ENCODE measurements around the genes PDE3B, INSC, PLEKHA7 and KCNJ11.

DNA sequence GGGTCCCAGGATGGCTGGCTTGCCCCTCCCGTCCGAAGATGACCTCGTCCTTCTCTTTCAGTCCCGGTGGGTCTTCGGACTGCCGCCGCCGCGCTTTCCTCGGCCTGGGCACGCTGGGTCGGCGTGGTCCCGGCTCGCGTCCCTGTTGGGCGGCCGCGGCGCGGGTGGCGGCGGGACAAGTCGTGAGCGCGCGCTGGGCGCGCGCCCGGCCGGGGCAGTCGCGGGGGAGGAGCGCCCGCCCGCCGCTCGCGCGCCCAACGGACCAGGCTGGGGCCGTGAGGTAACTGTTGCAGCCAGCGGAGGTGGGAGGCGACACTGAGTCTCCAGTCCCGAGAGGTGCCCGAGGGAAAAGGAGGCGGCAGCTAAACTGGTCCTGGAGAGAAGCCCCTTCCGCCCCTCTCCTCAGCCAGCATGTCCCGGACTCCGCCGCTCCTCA is at the start of gene PDE3B:
PDE3B (plus strand) TSS at position 326 of the 436 bp plus-strand sequence.
- PRO-cap = bidirectional peak, plus-strand start at position 326 of the sequence, minus-strand start at position 144 of the sequence
- RAMPAGE, long total RNA, 4 experiments = start-site peak on the minus strand in 3 of 4 experiments, centred at positions 115 to 167 of the sequence, 26 to 108 reads per replicate

DNA sequence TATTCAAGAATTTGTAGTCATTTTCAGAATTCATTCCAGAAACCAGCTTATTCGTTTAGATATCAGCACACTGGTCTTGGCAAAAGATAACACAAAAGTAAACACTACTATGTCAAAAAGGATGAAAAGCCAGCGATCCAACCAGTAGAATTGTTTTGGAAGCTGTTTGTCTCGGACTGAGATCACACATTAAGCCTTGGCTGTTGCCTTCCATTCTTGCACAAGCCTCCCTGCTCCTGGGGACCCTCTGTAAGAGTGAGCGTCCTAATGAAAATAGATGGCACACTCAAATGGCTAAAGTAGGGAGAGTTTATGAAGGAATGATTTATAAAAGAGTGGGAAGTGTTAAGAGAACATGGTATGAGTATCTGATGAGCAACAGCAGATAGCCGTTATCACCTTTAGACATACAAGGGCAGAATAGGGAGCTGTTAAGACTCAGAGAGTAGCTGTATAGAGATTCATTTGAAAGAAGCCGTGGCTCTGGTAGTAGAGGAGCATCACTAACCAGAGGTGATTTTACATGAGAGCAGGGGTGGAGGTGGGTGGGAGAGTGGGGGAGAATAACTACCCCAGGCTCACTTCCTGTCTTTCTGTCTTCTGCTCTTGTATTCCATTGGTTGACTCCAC is 25.2 kb downstream of the PDE3B start:
- PRO-cap = no peak
- RAMPAGE, long total RNA, 4 experiments = no peak in any of the 4 experiments

GRCh38 chr11:15114367-15115383 is at the start of gene INSC:
Gene INSC, plus strand, starts transcription at chr11:15114923.
- PRO-cap = bidirectional peak, plus-strand start at chr11:15114923, minus-strand start at chr11:15114782
- RAMPAGE, long total RNA, 4 experiments = start-site peak on the plus strand in 2 of 4 experiments, at chr11:15114739-15115002 at its widest, 7 to 17 reads per replicate

DNA sequence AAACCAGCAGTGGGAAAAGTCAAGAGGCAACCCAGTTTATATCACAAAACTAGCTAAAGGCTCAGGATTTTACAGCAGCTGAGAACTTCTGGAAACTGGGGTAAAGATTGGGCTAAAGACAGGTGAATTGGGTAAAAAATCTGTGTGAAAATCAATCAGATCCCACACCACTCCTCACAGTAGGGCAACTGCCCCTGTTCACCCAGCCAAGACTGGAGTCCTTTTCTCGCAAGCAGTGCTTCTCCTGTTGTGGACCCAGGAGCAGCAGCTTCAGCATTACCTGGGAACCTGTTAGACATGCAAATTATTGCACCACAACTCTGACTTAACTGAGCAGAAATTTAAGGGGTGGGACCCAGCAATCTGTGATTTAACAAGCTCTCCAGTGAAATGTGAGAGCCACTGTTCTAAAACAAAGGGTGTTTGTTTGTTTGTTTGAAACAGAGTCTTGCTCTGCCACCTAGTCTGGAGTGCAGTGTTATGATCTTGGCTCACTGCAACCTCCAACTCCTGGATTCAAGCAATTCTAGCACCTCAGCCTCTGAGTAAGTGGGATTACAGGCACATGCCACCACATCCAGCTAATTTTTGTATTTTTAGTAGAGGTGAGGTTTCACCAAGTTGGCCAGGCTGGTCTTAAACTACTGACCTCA is 591.4 kb downstream of the SOX6 start:
- PRO-cap = bidirectional peak, plus-strand start at position 235 of the sequence, minus-strand start at position 278 of the sequence
- RAMPAGE, long total RNA, 4 experiments = start-site peak on the plus strand in 1 of 4 experiments, centred at position 421 of the sequence, 15 reads per replicate

GRCh38 chr11:15912791-15913253 is 443.5 kb downstream of the SOX6 start:
- PRO-cap = no peak
- RAMPAGE, long total RNA, 4 experiments = no peak in any of the 4 experiments

- PRO-cap = no peak
- RAMPAGE, long total RNA, 4 experiments = no peak in any of the 4 experiments
Measured at GRCh38 chr11:15941308-15941702, 415.0 kb downstream of the SOX6 start.

GRCh38 chr11:15947604-15948470 is 408.5 kb downstream of the SOX6 start:
- PRO-cap = no peak
- RAMPAGE, long total RNA, 4 experiments = no peak in any of the 4 experiments

GRCh38 chr11:16318210-16318773 is 38.1 kb downstream of the SOX6 start:
- PRO-cap = no peak
- RAMPAGE, long total RNA, 4 experiments = start-site peak on the minus strand in 1 of 4 experiments, at chr11:16318455-16318595 at its widest, 16 reads per replicate

- PRO-cap = no peak
- RAMPAGE, long total RNA, 4 experiments = no peak in any of the 4 experiments
Measured at GRCh38 chr11:16612508-16613377, 125.7 kb upstream of the C11orf58 start.

DNA sequence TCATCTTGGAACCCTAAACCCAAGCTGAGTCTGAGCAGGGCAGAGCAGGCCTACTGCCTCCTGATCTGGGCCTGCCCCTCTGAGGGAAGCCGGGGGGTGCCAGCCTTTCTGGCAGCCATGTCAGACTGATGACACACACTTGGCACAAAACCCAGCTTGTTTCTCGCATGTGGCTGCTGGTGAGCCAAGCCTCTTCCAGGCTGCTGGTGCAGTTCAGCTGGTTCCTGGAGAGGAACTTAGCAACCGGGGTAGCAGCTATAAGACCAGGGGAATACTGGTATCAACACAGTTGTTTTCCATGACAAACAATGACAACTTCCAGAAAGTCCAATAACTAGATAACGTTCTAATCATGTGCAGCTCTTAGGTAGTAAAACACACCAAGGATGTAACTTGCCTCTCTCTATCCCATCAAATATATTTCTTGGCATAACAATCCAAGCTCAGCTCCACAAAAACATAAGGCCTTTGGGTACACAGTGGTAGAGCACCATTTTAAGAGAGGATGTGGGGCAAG is 71.9 kb downstream of the C11orf58 start:
- PRO-cap = no peak
- RAMPAGE, long total RNA, 4 experiments = no peak in any of the 4 experiments

GRCh38 chr11:16897324-16898121 is 116.7 kb downstream of the PLEKHA7 start:
- PRO-cap = no peak
- RAMPAGE, long total RNA, 4 experiments = start-site peak on the minus strand in 1 of 4 experiments, at chr11:16897402-16897832 at its widest, 6 reads per replicate

- PRO-cap = unidirectional peak, minus-strand start at chr11:16925614; unidirectional peak, minus-strand start at chr11:16925727; unidirectional peak, minus-strand start at chr11:16925873
- RAMPAGE, long total RNA, 4 experiments = start-site peak on the minus strand in 1 of 4 experiments, at chr11:16925418-16925894 at its widest, 10 to 18 reads per replicate
Measured at GRCh38 chr11:16925110-16926239, 88.7 kb downstream of the PLEKHA7 start.

DNA sequence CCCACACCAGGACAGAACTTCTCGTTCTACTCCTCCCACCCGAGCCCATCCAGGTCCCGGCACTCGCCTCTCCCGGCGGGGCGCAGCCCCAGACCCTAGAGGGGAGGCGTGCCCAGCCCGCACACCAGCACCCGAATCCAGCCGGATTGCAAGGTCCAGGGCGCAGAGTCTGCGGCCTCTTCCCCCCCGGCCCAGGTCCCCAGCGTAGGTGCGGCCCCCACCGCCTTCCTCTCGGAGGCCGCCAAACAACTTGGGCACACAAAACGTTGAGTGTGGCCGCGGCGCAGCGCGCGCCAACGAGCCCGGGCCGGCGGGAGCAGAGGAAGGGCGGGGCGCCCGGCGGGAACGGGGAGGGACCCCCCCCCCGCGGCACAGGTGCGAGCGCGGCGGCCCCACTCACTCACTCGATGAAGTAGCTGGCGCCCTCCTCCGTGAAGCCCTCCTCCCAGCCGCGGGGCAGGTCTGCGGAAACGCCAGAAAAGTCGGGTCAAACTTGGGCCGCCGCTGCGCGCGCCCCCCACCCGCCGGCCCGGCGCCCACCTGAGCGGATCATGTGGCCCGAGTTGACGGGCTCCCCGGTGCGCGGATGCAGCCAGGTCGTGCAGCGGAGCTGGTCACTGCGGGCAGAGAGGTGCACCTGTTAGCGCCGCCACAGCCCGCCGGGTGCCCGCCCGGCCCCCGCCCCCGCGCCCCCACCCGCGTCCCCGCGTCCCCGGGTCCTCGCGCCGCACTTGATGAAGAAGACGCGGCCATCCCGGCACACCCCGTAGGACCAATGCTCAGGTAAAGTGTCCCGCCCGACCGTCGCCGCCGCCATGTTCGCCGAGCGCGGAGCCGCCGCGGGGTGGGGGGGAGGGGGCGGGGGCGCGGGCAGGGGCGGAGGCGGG is at the start of gene PLEKHA7:
PLEKHA7 (minus strand) TSS at position 830 of the 887 bp plus-strand sequence.
- PRO-cap = bidirectional peak, plus-strand start at position 403 of the sequence, minus-strand start at position 409 of the sequence; bidirectional peak, plus-strand start outside the sequence, minus-strand start at position 817 of the sequence
- RAMPAGE, long total RNA, 4 experiments = start-site peak on the plus strand in 3 of 4 experiments, centred at positions 391 to 743 of the sequence, 10 to 22 reads per replicate; start-site peak on the minus strand in 4 of 4 experiments, centred at positions 261 to 841 of the sequence, 17 to 255 reads per replicate

GRCh38 chr11:17014736-17014971 is 440 bp upstream of the PLEKHA7 start:
- PRO-cap = no peak
- RAMPAGE, long total RNA, 4 experiments = no peak in any of the 4 experiments

DNA sequence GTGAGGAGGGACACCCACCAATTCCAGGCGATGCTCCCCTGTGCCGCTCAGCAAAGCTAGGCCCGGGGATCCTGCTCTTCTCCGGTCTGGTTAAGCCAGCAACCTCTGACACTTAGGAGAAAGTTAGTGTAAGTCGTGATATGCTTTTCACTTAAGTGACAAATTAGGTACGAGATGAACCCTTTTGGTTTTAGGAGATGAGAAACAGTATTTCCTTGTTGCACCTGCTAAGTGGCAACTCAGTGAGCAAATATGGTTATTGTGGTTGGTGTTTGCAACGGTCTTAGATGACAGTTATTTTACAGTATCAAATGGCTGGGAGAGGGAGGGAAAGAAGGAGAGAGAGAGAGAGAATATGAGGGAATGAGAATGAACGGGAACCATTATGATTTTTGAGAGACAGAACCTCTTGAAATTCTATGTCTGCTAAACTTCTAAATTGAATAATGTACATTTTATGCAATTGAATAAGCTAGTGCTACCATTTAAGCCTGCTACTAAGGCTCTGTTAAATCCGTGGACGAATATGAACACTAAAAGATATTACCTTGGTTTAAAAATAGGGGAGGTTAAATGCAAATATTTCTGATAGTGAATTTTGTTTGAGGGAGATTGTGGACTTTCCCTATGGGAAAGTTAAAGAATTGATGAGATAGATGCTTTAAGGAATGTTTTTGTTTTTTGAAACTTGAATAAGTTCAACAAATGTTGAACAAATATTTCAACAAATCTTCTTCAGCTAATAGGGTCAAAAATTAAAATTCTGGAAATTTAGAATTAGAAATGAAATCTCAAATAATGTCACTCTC is 835 bp downstream of the NUCB2 start:
- PRO-cap = bidirectional peak, plus-strand start at position 259 of the sequence, minus-strand start at position 114 of the sequence
- RAMPAGE, long total RNA, 4 experiments = no peak in any of the 4 experiments

GRCh38 chr11:17388594-17388977 is at the start of gene KCNJ11:
Gene KCNJ11, minus strand, starts transcription at chr11:17388659.
- PRO-cap = no peak
- RAMPAGE, long total RNA, 4 experiments = no peak in any of the 4 experiments

GRCh38 chr11:17414073-17414676 is 25.7 kb upstream of the KCNJ11 start:
- PRO-cap = unidirectional peak, minus-strand start at chr11:17414292
- RAMPAGE, long total RNA, 4 experiments = no peak in any of the 4 experiments

DNA sequence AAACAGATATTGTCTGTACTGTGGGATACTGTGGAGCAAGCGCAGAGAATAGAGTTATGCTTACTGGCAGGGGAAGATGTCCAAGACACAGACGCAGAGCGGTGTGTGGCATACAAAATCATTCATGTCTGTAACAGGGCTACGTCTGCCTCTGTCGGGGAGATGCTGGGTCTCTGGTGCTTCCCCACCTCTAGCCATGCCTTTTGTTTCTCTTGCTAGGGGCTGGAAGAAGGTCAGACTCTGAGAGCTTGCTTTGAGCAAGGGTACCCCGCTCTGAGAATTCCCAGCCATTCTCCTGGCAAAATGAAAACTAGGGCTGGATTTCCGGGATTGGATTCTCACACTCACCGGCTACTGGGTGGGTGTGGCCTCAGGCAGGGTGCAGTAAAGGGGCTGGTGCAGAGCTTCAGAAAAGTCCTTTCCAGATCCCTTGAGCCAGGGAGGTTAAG is 2.8 kb upstream of the ABCC8 start:
- PRO-cap = no peak
- RAMPAGE, long total RNA, 4 experiments = no peak in any of the 4 experiments

DNA sequence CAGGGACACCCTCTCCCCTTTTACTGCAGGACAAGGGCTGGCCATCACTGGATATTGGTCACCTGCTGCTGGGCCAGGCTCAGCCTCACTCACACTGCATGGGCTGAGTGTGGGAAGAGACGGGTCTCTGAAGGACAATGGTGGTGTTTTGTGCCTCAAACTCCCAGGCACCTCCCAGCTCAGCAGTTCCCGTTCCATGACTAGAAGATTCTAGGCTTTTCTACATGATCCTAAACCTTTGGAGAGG is 27.4 kb downstream of the KCNC1 start:
- PRO-cap = no peak
- RAMPAGE, long total RNA, 4 experiments = no peak in any of the 4 experiments

- PRO-cap = no peak
- RAMPAGE, long total RNA, 4 experiments = no peak in any of the 4 experiments
Measured at GRCh38 chr11:17839367-17839898, 104.9 kb downstream of the KCNC1 start.

Measured in transverse colon (tissue), 4 donors.